ENCODE measurements around the gene EXOSC5.

DNA sequence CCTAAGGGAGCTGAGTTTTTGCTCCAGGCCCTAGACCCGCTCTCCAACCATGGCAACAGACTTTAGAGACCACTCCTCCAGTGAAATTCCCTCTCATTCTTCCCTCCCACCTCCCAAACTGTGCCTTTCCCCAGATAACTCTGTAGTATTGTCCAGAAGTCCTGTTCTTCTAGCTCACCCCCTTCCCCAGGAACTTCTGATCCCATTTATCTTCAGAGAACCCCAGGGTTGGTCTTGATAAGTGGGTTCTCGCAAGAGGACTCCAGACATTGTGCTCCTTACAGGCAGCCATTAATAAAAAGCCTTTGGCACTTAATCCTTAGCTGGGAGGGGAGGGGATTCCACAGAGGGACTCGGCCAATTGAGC, 1.8 kb downstream of the LTBP4 start:
- PRO-cap, 4 experiments, result no peak in any of the 4 experiments
- RAMPAGE, long total RNA, 2 experiments, result no peak in any of the 2 experiments

DNA sequence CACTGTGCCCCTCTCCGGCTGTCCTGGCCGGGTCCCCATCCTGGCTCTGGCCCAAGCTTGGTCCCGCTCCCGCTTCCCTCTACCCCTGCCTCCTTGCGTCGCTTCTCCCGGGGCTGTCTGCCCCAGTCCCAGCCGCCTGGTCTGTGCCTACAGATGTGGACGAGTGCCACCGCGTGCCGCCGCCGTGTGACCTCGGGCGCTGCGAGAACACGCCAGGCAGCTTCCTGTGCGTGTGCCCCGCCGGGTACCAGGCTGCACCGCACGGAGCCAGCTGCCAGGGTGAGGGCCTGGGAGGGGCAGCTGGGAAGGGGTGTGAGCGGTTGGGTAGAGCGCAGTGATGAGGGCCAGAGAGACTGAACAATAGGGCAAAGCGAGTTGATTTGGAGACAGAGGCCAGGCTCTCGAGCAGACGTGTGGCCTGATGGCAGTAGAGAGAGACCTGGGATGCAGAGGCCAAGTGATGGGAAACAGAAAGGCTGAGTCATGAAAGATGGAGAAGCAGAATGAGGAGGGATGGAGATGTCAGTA, 9.3 kb downstream of the LTBP4 start:
- PRO-cap, 4 experiments, result peak in 1 of 4 experiments; most common minus-strand start position 143 of the sequence (in 1)
- RAMPAGE, long total RNA, 2 experiments, result no peak in any of the 2 experiments

GRCh38 chr19:40659526-40660017, 30.9 kb downstream of the NUMBL start:
- PRO-cap, 4 experiments, result no peak in any of the 4 experiments
- RAMPAGE, long total RNA, 2 experiments, result no peak in any of the 2 experiments

- PRO-cap, 4 experiments, result peak in 4 of 4 experiments; most common plus-strand start chr19:40777619 (in 2); most common minus-strand start chr19:40777459 (in 4)
- RAMPAGE, long total RNA, 2 experiments, result no peak in any of the 2 experiments
Measured at GRCh38 chr19:40777004-40778131, 679 bp upstream of the RAB4B start.

DNA sequence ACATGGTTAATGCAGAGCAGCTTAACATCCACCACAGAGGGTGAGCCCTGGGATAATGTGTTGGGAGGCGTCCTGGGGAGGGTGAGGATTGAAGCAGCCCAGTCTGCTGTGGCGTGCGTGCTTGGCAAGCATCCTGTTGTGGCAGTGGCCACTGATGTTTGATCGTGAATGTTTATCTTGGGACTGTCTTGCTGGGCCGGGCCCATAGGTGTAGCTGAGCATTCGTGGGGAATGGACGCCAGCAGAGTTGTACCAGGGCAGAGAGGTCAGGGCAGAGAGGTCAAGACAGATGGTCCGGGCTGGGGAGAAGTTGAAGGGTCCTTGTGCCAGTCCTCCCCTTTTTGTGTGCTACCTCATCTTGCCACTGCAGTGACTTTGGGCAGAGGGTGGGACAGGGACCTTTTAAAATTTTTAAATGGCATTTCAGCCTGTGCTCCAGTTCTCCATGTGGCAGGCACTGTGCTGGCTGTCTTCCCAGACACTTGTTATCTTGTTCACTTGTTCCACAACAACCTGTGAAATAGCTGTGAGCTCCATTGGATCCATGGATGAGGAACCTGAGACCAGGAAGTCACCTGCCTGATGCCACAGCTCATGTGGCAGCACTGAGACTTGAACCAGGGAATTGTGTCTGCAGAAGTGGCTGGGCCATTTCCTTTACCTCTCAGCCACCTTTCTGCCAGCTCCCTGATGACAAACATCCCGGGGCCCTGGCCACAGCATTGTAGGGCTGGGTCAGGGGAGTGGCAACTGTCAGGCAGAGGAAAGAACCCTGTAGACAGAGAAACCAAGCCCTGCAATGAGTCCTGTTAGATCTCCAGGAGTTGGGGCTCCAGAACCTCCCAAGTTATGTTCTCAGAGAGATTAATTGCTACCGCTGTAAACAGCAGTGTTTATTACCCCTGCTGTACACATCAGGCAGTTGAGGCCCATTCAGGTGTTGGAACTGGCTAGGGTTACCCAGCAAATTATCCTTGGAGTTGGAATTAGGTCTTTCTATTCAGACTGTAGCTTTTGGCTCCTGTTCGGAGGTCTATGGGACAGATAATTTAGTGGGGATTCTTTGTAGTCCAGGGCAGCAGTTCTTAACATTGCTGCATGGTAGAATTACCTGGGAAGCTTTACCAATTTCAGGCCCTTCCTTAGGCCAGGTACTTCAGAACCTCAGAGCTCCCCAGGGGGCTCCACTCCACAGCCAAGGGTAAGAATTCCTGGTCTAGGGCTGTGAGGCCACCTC, 6.4 kb downstream of the EGLN2 start:
- PRO-cap, 4 experiments, result no peak in any of the 4 experiments
- RAMPAGE, long total RNA, 2 experiments, result no peak in any of the 2 experiments

DNA sequence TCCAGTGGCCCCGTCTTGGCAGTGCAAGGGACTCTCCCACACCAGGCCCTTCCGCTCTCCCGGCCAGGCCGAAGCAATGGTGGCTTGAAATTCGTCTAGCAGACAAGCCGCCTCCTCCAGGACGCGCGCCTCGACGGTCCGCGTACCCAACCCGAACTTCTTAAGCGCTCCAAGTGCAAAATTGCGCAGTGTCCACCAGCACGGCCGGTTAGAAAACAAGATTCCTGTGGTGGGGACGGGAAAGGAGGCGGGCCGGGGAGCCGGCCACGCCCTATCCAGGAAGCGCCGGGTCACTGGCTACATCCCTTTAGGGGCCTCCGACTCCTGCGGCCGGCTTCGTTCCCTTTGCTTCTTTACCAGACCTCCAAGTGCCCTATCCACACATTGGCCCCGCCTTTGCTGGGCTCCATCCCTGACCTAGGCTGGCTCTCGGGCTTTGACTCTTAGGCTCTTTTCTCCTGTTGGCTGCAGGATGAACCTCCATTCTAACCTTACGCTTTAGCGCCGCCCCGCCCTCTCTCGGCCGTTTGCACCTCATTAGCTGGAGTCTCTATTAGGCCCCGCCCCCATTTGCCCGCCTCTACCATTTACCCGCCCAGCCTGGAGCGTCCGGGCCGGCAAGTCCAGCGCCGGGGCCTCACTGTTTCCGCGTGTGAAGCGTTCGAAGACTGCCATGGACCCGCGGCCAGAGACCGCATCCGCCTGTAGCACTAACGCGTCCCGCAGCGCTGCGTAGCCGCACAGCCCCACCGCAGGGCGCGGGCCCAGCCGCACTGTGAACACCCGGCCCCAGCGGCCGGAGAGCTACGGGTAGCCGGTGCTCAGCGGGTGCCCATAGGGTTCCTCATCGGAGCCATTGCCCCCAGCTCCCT, 11.8 kb downstream of the EGLN2 start:
- PRO-cap, 4 experiments, result peak in 1 of 4 experiments; most common plus-strand start position 608 of the sequence (in 1)
- RAMPAGE, long total RNA, 2 experiments, result no peak in any of the 2 experiments

- PRO-cap, 4 experiments, result no peak in any of the 4 experiments
- RAMPAGE, long total RNA, 2 experiments, result no peak in any of the 2 experiments
Measured at GRCh38 chr19:40811459-40812515, 12.8 kb downstream of the EGLN2 start.

GRCh38 chr19:40908231-40908862, 26.3 kb upstream of the CYP2A7 start:
- PRO-cap, 4 experiments, result no peak in any of the 4 experiments
- RAMPAGE, long total RNA, 2 experiments, result no peak in any of the 2 experiments

GRCh38 chr19:40980652-40981295, 10.3 kb upstream of the CYP2B6 start:
- PRO-cap, 4 experiments, result no peak in any of the 4 experiments
- RAMPAGE, long total RNA, 2 experiments, result no peak in any of the 2 experiments

GRCh38 chr19:40989314-40990438, 1.4 kb upstream of the CYP2B6 start:
- PRO-cap, 4 experiments, result peak in 3 of 4 experiments; most common plus-strand start chr19:40989718 (in 3); most common minus-strand start chr19:40989507 (in 1)
- RAMPAGE, long total RNA, 2 experiments, result no peak in any of the 2 experiments

- PRO-cap, 4 experiments, result peak in 2 of 4 experiments; most common plus-strand start chr19:41000532 (in 1); most common minus-strand start chr19:41000527 (in 1)
- RAMPAGE, long total RNA, 2 experiments, result no peak in any of the 2 experiments
Measured at GRCh38 chr19:41000240-41000785, 9.2 kb downstream of the CYP2B6 start.

DNA sequence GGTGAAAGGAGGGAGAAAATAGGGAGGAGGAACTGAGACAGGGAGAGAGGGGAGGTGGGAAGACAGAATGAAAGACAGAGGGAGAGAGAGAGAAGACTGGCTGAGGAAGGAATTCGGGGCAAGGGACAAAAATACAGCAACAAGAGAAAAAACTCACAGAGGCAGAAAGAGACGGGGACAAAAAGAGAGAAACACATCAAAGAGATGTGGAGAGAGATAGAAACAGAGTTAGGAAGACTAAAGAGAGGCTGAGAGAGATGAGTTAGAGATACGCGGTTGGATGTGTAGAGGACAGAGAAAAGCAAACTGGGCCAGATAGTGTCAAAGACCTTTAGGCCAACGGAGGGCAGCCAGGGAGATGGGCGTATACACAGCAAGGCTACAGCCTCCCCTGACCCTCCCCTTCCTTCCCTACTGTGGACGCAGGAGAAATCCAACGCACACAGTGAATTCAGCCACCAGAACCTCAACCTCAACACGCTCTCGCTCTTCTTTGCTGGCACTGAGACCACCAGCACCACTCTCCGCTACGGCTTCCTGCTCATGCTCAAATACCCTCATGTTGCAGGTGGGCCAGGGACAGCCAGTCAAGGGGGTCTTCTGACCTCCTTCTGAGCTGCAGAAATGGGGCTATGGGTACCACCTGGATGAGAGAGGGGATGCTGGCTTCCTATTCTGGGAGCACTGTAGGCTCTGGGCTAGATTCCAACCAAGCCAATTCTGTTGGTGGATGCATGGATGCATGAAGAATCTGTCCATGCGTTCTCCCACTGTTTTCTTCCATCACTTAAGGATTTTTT, 18.7 kb downstream of the CYP2B6 start:
- PRO-cap, 4 experiments, result peak in 2 of 4 experiments; most common plus-strand start position 557 of the sequence (in 2)
- RAMPAGE, long total RNA, 2 experiments, result no peak in any of the 2 experiments

DNA sequence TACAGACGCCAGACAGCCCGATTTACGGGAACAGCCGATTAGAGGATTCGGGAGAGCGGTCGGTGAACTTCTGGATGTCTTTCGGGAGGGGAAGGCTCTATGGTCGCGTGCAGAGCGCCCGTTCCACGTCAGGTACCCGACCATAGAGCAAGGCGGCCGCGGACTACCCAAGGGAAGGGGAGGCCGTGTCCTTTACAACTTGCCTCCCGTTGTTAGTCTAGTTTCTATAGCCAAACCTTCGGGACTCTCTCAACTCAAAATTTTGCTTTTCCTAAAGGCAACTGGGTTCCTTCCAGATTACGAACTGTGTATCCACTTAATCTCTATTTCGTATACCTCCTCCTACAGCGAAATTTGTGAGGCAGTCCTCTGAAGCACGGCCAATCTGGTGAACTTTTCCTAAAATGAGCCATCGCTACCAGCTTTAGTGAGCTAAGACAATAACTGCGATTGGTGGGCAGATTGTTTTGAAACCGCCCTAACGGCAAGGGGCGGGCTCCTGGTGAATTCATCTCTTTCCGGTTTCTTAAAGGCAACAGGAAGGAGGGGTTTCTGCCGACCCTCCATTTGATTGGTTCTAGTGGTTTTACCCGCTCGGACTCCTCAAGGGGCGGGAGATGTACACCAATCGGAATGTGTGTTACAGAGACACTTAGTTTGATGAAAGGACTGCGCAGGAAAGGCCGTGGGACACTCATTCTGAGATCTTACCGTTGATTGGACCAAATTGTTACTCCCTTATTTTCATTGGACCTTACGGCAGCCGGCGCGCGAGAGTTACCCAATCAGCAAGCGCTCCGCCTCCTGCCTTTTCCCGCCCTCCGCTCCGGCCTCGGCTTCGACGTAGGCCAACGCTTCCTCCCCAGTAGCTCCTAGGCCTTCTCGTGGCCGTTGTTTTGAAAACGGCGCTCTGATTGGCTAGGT, 558 bp upstream of the HNRNPUL1 start:
- PRO-cap, 4 experiments, result peak in 4 of 4 experiments; most common plus-strand start position 41 of the sequence (in 1); most common minus-strand start position 330 of the sequence (in 3)
- RAMPAGE, long total RNA, 2 experiments, result no peak in any of the 2 experiments

- PRO-cap, 4 experiments, result no peak in any of the 4 experiments
- RAMPAGE, long total RNA, 2 experiments, result no peak in any of the 2 experiments
Measured at GRCh38 chr19:41296255-41297356, 13.4 kb upstream of the CCDC97 start.

DNA sequence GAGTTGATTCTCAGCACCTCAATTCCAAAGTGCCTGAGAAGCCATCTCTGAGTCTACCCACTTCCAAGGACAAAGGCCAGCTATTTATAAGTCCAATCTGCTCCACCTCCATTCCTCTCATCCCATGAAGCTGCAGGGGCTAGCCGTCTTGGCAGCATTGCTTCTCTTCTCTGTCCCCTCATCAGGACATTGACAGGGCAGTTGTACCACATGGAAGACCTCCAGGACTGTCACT, 11.4 kb upstream of the CCDC97 start:
- PRO-cap, 4 experiments, result no peak in any of the 4 experiments
- RAMPAGE, long total RNA, 2 experiments, result no peak in any of the 2 experiments

DNA sequence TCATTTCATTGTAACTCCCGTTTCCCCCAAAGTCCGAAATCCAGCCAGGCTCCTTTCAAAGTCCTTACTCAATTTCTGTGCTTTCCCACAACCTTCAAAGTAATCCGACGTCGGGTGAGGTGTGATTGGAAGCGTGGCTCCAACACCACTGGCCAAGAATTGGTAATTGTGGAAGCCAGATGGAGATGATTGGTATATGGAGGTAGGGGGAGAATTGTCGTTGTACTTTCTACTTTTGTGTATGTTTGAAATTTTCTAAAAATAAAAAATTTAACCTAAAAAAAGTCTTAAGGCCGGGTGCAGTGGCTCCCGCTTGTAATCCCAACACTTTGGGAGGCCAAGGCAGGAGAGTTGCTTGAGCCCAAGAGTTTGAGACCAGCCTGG, 834 bp downstream of the CCDC97 start:
- PRO-cap, 4 experiments, result no peak in any of the 4 experiments
- RAMPAGE, long total RNA, 2 experiments, result no peak in any of the 2 experiments

DNA sequence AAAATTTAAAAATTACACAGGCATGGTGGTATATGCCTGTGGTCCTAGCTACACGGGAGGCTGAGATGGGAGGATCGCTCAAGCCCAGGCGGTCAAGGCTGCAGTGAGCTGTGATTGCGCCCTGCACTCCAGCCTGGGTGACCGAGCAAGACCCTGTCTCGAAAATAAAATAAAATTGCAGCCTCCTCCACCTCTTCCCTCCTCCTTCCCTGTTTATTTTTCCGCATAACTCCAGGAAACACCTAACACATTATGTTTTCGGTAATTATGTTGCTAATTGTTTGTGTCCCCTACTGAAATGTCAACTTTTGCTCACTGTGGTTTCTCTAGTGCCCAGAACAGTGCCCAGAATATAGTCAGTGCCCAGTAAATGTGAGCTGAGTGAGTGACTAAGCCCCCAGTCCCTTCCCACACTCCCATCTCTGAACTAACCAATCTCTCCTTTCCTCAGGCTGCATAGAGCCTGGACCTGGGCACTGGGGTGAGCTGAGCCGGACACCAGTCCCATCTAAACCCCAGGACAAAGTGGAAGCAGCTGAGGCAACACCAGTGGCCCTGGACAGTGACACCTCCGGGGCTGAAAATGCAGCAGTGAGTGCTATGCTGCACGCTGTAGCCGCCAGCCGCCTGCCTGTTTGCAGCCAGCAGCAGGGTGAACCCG, 6.1 kb downstream of the CCDC97 start:
- PRO-cap, 4 experiments, result no peak in any of the 4 experiments
- RAMPAGE, long total RNA, 2 experiments, result no peak in any of the 2 experiments

DNA sequence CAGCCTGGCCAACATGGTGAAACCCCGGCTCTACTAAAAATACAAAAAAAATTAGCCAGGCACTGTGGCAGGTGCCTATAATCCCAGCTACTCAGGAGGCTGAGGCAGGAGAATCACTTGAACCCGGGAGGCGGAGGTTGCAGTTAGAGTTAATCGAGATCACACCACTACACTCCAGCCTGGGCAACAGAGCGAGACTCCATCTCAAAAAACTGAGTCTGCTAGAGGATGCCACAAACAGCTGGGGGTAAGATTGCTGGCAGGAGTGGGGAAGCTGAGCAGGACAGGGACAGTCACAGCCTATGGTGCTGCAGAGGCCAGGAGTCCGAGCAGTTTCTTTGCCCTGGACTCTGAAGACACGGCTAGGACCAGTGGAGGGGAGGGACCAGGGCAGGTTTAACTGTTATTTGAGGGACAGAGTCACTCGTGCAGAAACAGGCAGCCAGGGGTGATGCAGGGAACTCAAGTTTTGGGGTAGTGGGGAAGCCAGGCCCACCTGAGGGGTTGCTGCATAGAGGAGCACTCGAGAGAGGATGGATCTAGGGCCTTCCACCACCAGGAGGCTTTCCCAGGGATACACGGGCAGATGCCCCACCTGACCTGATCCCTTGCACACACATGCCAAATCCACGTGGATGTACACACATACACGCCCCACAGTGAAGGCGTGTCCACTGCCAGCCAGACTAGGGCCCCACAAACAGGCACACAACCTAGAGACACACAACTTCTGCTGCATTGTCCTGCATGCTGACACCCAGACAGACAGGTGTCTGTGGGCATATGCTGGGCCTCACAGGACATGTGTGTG, 8.5 kb downstream of the CCDC97 start:
- PRO-cap, 4 experiments, result no peak in any of the 4 experiments
- RAMPAGE, long total RNA, 2 experiments, result no peak in any of the 2 experiments

GRCh38 chr19:41325869-41326737, 16.1 kb downstream of the CCDC97 start:
- PRO-cap, 4 experiments, result no peak in any of the 4 experiments
- RAMPAGE, long total RNA, 2 experiments, result no peak in any of the 2 experiments

GRCh38 chr19:41397022-41398068, at the start of gene EXOSC5:
Gene EXOSC5 (minus strand): TSS chr19:41397359.
- PRO-cap, 4 experiments, result peak in 4 of 4 experiments; most common plus-strand start chr19:41397818 (in 4); most common minus-strand start chr19:41397356 (in 1)
- RAMPAGE, long total RNA, 2 experiments, result start-site peak on the plus strand in 1 of 2 experiments, at chr19:41397820-41397833 at its widest, 655 reads per replicate; start-site peak on the minus strand in 2 of 2 experiments, at chr19:41397339-41397377 at its widest, 51 to 320 reads per replicate

Measured in right lobe of liver (tissue), 4 donors.